Melanocyte of skin (primary cell): ENCODE results near the genes CASP7 and TRUB1.

DNA sequence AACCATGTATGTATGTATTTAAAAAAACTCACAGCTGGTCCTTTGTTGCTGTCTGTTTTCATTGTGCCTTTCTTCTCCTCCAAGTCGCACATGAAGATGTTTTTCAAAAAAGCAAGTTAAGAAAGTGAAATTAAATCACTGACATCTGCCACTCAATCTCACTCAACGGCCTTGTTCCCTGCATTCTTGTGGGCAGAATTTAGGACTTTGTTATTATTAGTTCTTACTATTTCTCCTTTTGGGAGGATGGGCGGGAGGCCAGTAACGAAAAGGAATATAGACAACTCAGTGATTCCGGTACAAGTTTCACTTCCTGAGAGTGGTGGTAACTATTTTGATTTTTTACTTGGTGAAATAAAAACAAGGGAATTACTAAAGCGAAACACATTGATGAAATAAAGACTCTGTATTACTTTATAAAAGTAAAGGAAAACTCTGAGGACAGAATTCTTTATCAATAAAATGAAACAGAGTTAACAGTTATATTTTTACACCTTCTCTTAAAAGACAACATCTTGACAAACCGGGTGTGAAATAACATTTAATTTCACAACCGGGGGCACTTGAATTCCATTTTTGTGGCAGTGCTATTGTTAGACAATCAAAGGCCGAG, 231.8 kb upstream of the HABP2 start:
- CAGE, long polyA plus RNA, 2 experiments = no peak in any of the 2 experiments

GRCh38 chr10:113381860-113382290, 171.0 kb upstream of the HABP2 start:
- CAGE, long polyA plus RNA, 2 experiments = no peak in any of the 2 experiments

DNA sequence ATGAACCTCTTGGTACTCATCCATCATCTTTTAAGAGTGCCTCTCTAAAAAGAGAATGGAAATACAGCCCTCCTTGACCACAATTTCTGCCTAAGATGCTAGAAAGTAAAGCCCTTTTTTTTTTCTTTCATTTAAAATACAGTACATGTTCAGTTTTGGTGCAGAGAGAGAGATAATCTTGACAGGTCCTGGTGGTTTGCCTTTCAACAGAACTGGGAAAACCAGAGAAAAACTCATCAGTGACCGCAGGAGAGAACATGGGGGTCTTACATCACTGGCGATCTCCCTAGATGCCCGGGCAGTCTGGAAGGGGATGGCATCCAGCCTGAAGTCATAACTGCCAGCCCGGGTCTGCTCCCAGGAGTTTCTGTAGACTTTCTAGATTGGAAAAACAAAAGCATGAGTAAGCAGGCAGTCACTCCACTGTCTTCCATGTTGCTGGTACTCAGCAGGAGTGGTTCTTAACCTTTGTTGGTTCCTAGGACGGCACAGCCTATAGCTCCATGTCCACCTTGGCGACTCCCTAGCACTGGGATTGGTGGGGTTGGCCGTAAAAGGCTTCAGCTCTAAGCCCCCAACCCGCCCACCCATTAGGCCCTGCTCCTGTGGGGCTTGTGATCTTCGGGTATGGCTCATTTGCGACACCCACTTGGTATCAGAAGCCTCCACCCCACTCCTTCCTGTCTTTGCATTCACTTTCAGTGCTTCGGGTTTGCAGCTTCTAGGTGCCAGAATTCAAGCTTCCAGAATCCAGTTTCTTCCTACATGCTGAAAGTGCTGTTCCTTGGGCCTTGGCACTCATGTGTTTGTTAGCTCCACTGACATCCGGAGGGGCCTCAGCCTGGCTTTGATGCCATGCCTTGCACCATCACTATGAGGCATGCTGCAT, 39.3 kb downstream of the HABP2 start:
- CAGE, long polyA plus RNA, 2 experiments = no peak in any of the 2 experiments

GRCh38 chr10:113618280-113619003, 45.4 kb downstream of the NRAP start:
- CAGE, long polyA plus RNA, 2 experiments = no peak in any of the 2 experiments

GRCh38 chr10:113679475-113680155, at the start of gene CASP7:
TSS of gene CASP7 (plus strand) at chr10:113679912.
- CAGE, long polyA plus RNA, 2 experiments = no peak in any of the 2 experiments

DNA sequence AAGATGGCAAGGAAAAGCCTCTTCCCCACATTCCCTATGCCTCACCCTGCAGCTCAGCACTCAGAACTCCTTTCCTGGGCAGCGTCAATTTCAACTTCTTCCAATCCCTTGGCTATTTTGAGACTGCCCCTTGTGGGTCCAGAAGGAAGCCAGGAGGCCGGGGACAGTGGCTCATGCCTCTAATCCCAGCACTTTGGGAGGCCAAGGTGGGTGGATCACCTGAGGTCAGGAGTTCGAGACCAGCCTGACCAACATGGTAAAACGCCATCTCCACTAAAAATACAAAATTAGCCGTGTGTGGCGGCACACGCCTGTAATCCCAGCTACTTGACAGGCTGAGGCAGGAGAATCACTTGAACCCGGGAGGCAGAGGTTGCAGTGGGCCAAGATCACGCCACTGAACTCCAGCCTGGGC, 2.3 kb upstream of the ADRB1 start:
- CAGE, long polyA plus RNA, 2 experiments = no peak in any of the 2 experiments

DNA sequence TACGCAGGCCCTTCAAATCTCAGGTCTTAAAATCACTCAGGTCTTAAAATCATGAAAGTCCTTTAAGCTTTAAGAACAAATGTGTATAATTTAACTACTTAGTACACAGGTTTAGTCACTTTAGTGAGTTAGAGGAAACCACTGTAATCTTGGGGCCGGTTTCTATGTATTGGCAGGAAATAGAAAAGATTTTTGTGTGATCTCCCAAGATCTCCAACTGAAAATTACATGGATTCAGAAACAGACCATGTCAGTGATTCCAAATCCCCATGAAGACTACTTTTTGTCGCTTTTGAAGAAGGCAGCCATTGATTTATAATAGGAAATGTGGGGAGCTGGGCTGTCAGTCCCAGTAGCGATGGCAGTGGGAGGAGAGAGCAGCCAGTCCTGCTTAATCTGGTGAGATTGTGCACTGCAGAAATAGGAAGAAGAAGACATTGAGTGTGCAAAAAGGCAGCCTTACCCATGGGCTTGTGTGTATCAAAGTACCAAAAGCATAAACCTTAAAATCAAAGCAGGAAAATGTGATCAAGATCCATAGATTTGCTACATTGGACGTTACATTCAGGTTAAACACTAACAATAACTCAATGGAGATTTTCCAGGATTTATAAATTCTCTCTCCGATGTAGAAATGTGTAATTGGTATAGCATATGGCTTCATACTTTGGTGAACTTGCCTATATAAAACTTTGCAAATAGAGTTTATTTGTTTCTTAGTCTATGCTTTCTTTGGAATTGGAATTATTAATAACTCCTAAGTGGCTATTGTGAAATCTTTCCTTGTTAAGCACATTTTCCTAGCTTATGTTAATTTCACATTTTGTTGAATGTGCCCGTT, 4.8 kb downstream of the ADRB1 start:
- CAGE, long polyA plus RNA, 2 experiments = no peak in any of the 2 experiments

GRCh38 chr10:114272024-114272279, 32.9 kb downstream of the VWA2 start:
- CAGE, long polyA plus RNA, 2 experiments = no peak in any of the 2 experiments

DNA sequence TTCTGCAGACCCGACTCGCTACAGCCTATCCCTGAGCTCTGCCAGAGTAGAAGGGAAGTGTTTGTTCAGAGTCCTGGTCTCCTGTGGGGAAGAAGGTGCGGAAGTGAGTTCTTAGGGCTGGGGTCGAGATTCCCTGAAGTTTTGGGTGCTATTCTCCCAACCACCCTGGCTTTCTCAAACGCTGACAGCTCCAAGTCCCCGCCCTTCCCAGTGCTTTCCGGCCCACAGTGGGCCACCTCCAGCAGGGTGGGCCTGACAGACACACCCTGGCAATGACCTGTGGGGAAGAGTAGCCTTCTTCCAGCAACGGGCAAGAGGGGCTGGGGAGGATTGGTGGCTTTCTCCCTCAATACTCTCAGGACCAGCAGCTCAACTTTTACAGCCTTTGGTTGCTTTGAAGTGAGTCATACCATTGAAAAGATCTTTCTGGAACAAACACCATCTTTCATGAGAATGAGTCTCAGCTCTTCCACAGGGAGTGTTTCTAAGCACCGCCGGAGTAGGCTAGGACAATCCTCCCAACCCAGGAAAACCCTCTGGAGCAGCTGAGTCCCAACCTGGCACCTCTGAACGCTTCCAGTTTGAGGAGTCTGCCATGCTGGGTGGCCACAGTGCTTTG, 23.2 kb upstream of the AFAP1L2 start:
- CAGE, long polyA plus RNA, 2 experiments = no peak in any of the 2 experiments

DNA sequence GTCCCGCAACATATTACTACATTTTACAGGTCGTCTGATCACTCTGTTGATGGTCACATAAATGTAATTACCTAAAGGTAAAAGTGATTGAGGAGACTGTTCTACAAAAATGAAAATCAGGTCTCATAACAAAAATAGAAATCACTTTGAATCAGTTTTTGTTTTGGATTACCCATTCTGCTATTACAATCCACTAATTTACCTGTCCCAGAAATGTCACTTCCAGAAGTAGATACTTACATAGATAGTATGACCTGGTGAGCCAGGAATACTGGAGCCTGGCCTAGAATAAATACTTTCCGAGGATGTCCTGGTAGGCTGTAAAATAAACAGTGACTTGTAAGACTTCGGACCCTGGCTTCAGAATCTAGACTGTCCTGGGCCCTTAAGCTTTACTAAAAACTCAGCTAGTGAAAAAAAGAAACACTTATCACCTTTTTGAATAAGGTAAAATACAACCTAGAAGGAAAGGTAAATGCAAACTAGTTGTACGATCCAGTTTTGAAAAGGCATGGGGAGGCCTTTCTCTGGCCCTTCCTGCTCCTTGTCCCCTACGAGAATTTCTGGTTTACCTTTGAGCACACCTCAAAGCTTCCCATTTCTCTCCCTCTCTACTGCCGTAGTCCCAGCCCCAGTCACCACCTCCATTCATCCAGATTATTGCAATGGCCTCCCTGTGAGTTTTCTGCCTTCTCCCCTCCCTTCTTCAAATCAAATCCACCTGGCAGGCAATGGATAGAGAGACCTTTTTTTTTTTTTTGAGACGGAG, 69.5 kb upstream of the AFAP1L2 start:
- CAGE, long polyA plus RNA, 2 experiments = no peak in any of the 2 experiments

DNA sequence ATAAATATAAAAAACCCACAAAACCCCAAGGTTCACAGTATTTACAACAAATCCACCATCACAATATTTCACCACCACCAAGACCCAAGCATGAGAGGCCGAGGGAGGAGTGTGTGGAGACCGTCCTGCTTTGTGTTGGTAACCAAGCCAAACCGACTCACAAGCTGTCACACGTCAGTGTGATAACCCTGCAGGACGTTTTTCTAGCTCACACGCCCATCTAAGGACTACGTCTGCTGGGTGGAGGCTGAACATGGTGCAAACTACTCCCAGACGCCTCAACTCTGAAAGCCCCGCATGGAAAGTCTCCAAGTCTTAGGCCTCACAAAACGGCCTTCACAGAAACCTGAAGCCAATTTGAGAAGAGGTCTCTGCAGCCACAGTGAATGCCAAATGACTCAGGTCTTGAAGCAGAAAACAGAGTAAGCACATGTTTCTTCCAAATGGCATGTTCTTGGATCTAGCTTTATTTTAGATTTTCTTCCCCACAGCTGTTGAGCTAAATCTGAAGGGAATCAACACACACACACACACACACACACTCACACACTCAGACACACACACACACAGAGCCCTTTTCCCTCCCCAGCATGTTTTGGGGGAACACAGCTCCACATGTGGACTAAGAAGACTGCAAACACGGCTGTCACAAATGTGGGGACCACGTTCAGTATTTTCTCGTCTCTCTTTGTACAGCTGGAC, 116.5 kb downstream of the ABLIM1 start:
- CAGE, long polyA plus RNA, 2 experiments = no peak in any of the 2 experiments

DNA sequence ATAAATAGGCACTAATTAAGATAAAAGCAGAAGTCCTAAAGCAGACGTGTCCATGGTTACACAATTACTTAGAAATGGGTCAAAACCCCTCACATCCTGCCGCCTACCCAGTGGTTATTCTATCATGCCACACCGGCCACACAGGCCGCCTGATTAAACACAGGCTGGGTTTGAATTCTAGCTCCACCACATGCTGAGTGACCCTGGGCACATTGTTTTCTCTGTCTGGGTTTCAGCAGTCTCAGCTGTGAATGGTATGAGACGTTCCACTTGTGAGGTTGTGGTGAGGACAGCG, 18.8 kb downstream of the ABLIM1 start:
- CAGE, long polyA plus RNA, 2 experiments = no peak in any of the 2 experiments

GRCh38 chr10:114650950-114651284, 7.2 kb downstream of the ABLIM1 start:
- CAGE, long polyA plus RNA, 2 experiments = no peak in any of the 2 experiments

DNA sequence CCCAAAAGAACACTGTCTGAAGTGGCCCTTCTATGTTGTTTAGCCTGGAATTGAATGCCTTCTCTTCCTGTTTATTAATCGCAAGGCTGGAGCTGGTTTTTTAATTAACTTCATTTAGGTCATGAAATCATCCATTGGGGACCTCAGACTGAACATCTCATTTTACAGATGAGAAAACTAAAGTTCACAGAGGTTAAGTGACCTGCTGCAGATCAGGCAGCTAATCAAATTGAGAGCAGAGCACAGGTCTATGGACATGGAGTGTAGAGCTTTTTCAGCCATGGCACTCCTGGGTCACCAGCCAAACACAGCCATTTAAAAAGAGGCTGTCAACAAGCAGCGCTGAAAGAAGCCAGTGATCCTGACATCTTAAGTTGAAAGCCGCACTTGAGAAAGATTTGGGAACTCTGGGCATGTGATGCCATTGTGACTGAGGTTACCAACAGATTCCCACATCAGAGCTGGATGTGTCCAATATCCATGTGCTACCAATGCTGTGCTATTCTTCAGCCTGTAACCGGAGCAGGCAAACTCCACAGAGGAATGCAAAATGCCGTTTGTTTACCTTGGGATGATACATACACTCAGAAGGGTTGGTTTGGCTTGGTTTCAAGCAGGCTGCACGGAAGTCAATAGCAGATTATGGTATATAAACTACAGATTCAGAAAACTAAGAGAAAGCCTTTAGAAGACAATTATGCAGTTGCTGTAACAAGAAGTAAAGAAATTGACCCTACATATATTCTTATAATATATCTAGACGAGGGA, 56.2 kb upstream of the ABLIM1 start:
- CAGE, long polyA plus RNA, 2 experiments = no peak in any of the 2 experiments

DNA sequence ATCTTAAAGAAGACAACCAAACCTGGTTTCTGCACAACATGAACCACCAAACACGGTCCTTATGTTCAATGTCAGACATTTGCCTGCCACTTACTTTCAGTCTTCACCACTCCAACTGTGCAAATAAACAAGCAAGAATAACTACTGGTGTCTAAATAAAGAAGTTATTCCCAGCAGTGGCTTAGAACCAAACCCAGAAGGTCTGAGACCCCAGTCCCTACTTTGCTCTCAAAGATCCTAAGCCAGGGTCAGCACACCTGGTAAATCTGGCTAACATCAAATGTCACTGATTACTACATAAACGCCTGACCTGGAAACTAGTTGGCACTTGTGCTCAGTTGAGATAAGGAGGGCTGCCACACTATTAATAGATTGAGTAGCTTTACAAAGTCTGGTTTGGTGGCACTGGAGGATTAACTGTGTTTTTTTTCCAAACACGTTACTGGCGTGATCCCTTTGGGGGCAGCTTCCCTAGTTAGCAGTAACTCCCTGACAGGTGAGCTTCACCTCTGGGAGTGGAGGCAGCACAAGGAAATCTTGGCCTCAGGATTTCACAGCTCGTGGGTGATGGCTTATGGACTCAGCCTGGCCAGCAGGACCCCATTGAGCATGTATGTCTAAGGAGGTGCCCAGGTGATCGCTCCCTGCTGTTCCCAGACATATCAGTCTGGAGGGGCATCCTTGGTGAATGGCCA, 62.8 kb upstream of the ABLIM1 start:
- CAGE, long polyA plus RNA, 2 experiments = no peak in any of the 2 experiments

DNA sequence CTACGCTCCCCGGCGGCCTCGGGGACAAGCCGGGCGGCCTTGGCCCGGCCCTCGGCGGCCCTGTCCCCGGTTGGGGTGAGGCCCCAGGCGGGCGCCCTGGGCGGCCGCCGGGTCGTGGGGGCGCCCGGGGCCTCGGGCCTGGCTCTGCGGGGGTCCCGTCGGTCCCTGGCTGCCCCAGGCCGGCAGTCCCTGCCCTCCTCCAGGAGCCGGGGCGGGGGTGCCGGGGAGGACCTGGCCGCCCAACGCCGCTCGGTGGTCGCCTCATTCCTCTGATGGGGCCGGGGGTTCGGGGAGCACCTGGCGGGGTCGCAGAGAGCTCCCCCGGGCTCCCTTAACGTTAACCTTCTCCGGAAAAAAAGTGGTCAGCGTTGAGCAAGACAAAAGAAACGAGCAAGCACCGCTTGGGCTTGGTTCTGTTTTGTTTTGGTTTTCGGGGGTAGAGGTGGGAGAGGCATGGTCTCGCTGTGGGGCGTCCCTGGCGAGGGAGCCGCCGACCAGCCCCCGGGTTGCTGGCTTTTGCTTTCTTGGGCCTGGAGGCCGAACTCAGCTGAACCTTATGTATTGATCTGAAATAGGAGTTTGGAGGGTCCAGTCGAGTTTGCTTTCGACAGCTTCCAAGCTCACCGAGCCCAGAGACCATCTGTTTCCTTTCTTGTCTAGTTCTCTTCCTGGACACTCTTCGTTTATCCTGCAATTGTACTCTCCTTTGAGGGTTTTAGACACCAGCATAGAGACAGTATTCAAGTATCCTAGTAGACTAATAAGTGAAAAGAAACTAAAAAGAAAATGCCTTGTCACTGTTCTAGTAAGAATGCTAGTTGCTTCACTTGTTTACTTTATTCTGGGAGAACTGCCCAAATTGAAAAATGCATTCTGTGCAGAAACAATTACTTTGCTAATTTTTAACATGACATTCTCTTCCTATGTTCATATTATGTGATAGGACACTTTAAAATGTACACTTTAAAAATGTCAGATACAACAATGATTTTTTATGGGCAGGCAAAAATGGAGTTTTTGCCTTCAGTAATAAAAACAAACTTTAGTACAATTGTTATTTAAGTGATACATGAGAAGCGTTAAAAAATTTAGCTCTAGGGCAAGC, 944 bp downstream of the FHIP2A start:
- CAGE, long polyA plus RNA, 2 experiments = no peak in any of the 2 experiments

- CAGE, long polyA plus RNA, 2 experiments = no peak in any of the 2 experiments
Observed at GRCh38 chr10:114937852-114939118, at the start of gene TRUB1. TSS of gene TRUB1 (plus strand) at chr10:114938195.

DNA sequence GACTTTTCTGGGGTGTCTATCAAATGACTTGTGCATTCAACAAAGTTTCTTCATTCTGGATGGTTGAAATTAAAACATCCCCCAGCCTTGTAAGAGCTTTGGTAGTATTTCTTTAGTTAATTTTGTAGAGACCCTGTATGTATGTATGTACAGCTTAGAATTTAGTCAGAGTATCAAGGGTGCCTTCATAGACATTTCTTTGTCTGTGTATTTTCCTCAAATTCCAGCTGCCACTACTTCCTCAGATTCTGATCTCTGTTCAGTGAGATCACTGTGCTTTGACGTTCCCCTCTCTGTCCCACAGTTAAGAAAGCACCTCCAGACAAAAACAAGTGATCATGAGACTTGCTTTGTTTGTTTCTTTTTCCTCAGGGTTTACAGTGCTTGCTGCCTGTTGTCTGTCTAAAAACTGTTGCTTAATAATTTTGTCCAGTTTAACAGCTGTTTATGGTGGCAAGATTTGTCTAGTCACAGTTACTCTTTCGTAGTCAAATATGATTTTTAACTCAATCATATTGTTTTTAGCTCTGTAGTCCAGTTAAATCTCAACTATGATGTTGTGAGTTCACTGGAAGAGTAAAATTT, 29.0 kb downstream of the TRUB1 start:
- CAGE, long polyA plus RNA, 2 experiments = no peak in any of the 2 experiments

DNA sequence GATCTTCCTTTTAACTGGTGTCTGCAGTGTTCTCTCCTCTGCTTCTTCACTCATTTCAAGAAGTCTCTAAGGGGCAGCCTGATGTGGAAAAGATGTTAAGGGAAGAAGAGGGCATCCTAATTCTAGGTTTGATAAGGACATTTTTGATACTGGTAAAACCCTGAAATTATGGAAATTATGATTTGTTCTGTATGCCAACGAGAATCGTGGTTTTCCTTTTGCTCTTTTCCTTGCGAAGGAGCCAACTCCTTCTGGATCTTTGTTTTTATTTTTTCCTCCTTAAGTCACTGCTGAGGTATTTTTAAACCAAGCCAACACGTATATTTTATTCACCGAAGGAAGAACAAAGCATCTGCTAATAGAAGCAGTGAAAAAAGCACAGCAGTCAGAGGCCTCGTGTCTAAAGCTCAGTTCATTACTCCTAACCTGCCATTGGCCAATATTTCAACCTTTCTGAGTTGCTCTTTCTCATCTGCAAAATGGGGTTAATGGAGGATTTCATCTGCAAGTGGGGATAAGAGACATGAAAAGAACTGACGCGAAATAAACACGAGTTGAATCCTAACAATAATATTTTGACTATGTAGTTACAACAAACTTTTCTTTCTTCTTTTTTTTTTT, 1.5 kb upstream of the ATRNL1 start:
- CAGE, long polyA plus RNA, 2 experiments = no peak in any of the 2 experiments

- CAGE, long polyA plus RNA, 2 experiments = no peak in any of the 2 experiments
Observed at GRCh38 chr10:116167464-116167735, 105.6 kb downstream of the GFRA1 start.